ENCODE measurements around a stretch of chr13.

GRCh38 chr13:19239423-19239828 lies 57.8 kb upstream of the TUBA3C start:
- RRBS, 2 experiments, result no CpG with 5 or more reads among the region's 5 CpGs

- RRBS, 2 experiments, result no CpG with 5 or more reads among the region's 6 CpGs
Measured at GRCh38 chr13:20127163-20127496, 33.7 kb downstream of the GJA3 start.

GRCh38 chr13:20461787-20462355 lies 63.8 kb downstream of the CRYL1 start:
- RRBS, 2 experiments, result no CpG with 5 or more reads among the region's 6 CpGs

DNA sequence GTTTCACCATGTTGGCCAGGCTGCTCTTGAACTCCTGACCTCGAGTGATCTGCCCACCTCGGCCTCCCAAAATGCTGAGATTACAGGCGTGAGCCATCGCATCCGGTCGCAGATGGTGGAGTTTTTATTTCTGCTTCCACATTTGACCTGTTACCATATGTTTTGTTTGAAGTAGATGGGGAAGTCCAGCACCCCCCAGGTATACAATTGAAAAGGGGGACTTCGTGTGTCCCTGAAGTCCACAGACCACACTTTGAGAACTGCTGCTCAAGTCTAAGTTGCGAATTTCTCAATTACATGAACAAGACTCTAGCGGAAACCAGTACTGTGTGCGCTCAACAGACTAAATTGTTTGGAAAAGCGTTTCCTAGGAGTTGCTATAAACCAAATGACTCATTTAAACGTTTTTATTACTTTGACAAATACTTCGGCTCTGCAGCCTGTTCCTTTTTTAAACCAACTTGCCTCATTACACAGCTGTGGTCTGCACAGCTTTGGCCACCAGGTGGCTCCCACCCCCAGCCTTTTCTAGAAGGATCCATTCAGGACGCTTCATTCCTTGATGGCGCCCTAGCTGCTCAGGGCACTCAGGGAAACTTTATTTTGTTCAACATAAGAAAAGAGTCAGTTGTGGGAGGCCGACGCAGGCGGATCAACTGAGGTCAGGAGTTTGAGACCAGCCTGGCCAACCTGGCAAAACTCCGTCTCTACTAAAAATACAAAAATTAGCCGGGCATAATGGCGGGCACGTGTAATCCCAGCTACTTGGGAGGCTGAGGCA lies 40.9 kb upstream of the XPO4 start:
- RRBS, 2 experiments, result no CpG with 5 or more reads among the region's 22 CpGs

- RRBS, 2 experiments, result 2% methylated on average over 6 of the region's 61 CpGs
Measured at GRCh38 chr13:21059761-21060581, 1.4 kb downstream of the LATS2 start.

DNA sequence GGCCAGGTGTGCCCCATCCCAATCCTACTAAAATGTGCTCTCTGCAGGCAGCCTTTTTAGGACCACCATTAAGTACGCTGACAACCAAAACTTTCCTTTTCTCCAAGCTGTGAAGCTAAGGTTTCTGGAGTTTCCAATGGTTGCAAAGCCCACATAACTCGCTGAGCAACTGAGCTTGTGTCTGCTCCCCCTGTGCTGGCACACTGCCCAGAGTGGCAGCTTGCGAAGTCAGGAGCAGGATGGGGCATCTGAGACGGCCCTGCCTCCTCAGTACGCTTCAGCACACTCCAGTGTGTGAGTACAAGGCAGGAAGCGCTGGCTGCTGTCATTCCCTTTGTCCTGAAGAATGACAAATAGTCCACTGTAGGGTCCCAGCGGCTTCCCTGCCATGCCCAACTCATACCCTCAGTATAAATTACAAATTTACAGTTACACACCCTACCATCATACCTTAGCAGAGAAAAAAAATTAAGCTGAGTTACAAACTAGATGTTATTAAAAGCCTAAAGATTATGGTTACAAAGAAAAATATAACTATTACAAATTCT lies 15.1 kb upstream of the SAP18 start:
- RRBS, 2 experiments, result no CpG with 5 or more reads among the region's 7 CpGs

- RRBS, 2 experiments, result no CpG with 5 or more reads among the region's 5 CpGs
Measured at GRCh38 chr13:21330474-21330846, 128.6 kb downstream of the ZDHHC20 start.

- RRBS, 2 experiments, result no CpG with 5 or more reads among the region's 3 CpGs
Measured at GRCh38 chr13:21442880-21443796, 16.0 kb downstream of the ZDHHC20 start.

DNA sequence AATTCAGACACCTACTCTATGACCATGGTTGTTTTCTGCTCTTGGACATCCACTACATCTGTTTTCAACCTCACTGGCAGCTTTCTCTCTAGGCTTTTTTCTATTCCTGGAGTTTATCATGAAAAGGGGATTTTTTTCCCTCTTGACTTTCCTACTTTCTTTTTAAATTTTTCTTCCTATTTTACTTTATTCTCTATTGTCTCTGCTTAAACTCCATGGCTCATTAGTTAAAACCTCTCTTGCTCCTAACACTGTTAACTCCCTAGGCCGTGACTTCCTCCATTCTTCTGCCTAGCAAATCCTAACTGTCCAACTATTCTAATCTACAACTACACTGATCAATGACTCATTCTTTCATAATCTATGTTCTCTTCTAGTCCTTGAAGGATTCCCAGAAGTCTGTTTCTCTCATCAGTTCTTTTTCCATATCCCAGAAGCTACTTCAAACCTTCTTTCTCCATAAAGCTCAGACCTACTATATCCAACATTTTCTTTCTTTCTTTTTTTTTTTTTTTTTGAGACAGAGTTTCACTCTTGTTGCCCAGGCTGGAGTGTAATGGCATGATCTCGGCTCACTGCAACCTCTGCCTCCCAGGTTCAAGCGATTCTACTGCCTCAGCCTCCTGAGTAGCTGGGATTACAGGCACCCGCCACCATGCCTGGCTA lies 66.9 kb downstream of the MICU2 start:
- RRBS, 2 experiments, result no CpG with 5 or more reads among the region's 4 CpGs

GRCh38 chr13:21537849-21538759 lies 65.9 kb downstream of the MICU2 start:
- RRBS, 2 experiments, result no CpG with 5 or more reads among the region's 10 CpGs

- RRBS, 2 experiments, result no CpG with 5 or more reads among the region's 7 CpGs
Measured at GRCh38 chr13:21894552-21895060, 223.7 kb downstream of the FGF9 start.

- RRBS, 2 experiments, result no CpG with 5 or more reads among the region's 3 CpGs
Measured at GRCh38 chr13:22017262-22017676, 346.4 kb downstream of the FGF9 start.

- RRBS, 2 experiments, result no CpG with 5 or more reads among the region's 28 CpGs
Measured at GRCh38 chr13:22040695-22041514, 370.0 kb downstream of the FGF9 start.

- RRBS, 2 experiments, result no CpG with 5 or more reads among the region's 7 CpGs
Measured at GRCh38 chr13:22198035-22198617, 527.3 kb downstream of the FGF9 start.

GRCh38 chr13:22915270-22916121 lies 265.3 kb upstream of the SGCG start:
- RRBS, 2 experiments, result 1% methylated on average over 13 of the region's 59 CpGs

- RRBS, 2 experiments, result no CpG with 5 or more reads among the region's 4 CpGs
Measured at GRCh38 chr13:23431261-23431545, 2.3 kb downstream of the SACS start.

DNA sequence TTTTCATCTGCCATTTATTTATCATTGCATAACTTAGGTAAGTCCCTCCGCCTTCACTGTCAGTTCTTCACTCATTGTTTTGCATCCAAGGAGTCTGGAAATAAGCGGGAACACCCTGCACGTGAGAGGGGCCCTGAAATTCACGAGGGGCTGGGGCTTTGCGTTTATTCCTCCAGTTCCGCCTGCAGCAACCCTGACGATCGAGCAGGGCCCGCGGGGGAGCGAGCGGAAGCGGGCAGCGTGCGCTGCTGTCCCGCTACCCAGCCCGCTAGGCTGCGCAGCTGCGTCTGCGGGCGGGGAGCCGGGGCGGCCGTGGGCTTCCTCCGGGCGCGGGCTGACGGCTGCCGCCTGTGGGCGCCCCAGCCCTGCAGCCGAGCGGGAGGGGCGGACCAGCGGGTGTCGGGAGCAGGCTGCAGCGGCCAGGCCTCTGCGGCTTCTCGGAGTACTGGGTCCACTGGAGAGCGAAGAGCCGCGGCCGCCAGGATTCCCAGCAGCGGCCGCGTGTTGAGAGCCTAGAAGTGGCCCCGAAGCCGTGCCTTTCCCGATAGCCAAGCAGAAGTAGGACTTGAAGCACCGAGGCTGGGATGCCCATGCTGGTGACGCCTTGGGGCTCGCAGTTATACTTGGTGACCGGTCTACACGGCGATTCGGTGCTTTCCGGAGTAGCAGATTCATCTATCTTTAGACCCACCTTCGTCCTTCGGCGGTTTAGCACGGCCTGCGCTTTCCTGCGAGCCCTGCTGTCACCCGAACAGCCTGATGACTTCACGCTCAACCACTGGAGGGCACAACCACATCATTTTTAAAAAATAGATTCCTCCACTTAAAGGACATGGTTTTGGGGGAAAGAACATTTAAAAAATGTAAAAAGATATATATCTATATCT lies 32.9 kb upstream of the SACS start:
- RRBS, 2 experiments, result 1% methylated on average over 6 of the region's 64 CpGs

- RRBS, 2 experiments, result no CpG with 5 or more reads among the region's 4 CpGs
Measured at GRCh38 chr13:23491475-23491905, 58.0 kb upstream of the SACS start.

DNA sequence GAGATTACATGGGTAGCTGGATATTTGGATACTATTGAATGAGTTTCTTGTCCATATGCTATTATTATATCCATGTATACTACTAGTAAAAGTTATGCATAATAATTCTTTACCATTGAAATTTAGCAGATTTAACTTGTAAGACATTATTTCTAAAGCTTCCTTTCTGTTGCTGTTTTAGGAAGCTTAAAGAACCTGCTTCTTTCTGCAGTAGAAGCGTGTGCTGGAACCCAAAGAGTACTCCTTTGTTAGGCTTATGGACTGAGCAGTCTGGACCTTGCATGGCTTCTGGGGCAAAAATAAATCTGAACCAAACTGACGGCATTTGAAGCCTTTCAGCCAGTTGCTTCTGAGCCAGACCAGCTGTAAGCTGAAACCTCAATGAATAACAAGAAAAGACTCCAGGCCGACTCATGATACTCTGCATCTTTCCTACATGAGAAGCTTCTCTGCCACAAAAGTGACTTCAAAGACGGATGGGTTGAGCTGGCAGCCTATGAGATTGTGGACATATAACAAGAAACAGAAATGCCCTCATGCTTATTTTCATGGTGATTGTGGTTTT lies 103.1 kb downstream of the TNFRSF19 start:
- RRBS, 2 experiments, result no CpG with 5 or more reads among the region's 4 CpGs

GRCh38 chr13:23714927-23715371 lies 144.7 kb downstream of the TNFRSF19 start:
- RRBS, 2 experiments, result no CpG with 5 or more reads among the region's 4 CpGs

Data from bronchial epithelial cell (primary cell).